ENCODE measurements around the genes DNALI1, RSPO1 and NDUFS5.

GRCh38 chr1:37540185-37541085 is 13.7 kb downstream of the SNIP1 start:
- PRO-cap, 4 experiments: no peak in any of the 4 experiments
- RAMPAGE, long total RNA, 4 experiments: no peak in any of the 4 experiments

DNA sequence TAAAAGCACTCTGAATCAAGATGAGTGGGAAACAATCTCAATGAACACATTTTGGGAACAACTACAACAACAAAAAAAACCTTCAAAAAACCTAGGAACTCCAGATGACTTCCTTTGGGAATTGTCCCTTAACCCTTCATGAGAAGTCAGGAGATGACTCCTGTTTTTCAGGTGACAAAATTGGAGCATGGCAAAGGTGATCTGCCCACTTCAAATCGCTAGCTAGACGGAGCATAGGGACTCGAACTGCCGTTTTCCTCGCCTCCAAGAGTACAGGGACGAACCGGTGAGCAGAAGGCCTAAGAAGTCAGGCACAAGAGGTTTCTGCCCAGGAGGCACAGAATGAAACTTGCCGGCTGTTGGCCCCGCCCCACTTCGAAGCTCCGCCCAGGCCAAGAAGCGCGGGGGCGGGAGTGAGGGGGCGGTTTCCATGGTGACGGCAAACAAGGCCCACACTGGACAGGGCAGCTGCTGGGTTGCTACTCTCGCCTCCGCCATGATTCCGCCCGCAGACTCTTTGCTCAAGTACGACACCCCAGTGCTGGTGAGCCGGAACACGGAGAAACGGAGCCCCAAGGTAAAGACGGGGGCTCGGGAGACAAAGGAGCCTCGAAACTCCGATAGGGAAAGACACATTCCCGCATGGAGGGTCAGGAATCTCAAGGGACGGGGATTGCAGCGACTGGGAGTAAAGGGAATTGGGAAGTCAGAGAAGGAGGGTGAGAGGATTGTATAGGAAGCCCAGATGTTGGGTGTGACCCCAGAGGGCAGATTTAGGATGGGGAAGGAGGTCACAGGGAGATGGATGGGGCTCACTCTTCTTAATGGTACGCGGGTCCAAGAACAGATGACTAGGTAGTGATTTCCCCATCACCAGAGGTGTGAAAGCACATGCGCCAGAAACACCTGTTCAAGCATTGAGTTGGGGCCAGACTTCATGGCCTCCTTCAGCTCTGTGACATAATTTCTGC is at the start of gene DNALI1:
Gene DNALI1 (plus strand): TSS at position 442 of the 971 bp plus-strand sequence.
- PRO-cap, 4 experiments: peak in 4 of 4 experiments; most common plus-strand start position 482 of the sequence (in 4); most common minus-strand start position 315 of the sequence (in 1)
- RAMPAGE, long total RNA, 4 experiments: start-site peak on the plus strand in 3 of 4 experiments, centred at positions 452 to 473 of the sequence, 12 to 37 reads per replicate

- PRO-cap, 4 experiments: no peak in any of the 4 experiments
- RAMPAGE, long total RNA, 4 experiments: no peak in any of the 4 experiments
These were observed at the start of gene RSPO1 for GRCh38 chr1:37634504-37635155. TSS of gene RSPO1 (minus strand) at chr1:37634892.

DNA sequence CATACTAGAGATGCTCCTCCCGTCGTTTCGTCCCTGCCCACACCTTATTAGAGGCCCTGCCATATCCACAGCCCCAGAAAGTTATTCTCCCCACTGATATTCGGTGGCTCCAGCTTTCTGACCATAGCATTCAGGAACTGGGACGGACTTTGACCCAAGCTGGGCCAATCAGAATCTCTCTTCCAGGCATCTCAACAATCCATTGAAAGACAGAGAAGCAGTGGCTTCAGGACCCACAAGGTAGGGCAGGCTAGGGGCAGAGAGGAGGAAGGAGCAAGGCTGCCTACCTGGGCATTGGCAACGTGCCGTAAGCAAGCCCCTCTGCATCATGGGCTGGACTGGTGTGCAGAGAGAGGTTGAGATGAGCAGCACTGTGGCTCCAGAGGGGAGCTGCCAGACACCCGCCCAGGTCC is 32.5 kb downstream of the EPHA10 start:
- PRO-cap, 4 experiments: no peak in any of the 4 experiments
- RAMPAGE, long total RNA, 4 experiments: no peak in any of the 4 experiments

DNA sequence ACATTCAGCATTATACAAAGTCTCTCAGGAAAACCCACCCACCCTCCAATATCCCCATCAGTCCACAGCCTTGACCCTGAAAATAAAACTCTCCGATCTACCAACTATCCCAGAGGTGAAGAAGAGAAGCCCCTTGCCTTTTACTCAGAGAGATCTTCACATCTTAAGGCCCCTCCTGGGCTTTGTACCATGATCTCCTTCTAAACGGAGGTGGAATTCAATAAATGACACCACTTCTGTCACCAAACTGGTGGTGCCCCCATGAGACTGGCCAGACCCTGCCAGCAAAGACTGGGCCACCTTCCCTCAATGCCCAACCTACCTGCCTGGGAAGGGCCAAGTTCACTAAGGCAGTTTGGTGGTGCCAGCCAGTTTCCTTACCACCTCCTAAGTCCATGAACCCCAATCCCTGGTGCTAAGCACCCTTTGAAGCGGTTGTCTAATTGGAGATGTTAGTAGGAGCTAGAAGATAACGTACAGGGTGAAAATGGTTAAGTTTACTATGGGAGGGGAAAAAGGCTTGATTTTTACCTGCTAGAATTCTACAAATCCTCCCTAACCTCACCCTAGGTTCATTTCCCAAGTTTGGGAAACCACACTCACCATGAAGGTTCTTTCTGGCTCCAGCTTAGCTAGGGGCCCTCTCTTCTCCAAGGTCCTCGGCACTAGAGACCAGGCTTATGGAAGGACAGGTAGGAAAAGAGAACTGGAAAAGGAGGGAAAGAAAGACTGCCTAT is 3.8 kb upstream of the YRDC start:
- PRO-cap, 4 experiments: no peak in any of the 4 experiments
- RAMPAGE, long total RNA, 4 experiments: no peak in any of the 4 experiments

DNA sequence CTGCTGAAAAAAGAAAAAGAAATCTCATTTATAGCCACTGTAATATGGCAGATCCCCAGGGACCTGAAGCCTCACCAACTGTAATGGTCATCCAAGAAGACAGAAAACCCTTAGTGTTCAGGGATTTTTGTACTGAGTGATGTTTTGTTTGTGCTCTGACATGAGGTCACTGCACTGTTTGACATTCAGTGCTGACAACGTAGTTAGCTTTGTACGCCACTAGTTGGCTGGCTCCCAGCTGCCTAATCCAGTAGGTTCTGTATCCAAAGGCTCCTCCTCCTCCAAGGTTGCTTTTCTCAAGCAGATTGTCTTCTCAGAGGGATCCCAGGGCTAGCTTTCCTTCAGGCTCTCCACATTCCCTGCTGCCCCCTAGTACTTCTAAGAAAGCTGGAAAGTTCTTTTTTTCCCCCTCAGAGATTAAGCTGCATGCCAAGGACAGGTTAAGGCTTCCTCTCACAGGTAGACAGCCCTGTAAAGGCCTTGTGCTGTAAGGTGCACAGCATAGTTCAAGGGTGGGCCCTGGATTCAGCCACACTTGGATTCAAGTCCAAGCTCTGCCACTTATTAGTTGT is 9.6 kb upstream of the YRDC start:
- PRO-cap, 4 experiments: no peak in any of the 4 experiments
- RAMPAGE, long total RNA, 4 experiments: no peak in any of the 4 experiments

DNA sequence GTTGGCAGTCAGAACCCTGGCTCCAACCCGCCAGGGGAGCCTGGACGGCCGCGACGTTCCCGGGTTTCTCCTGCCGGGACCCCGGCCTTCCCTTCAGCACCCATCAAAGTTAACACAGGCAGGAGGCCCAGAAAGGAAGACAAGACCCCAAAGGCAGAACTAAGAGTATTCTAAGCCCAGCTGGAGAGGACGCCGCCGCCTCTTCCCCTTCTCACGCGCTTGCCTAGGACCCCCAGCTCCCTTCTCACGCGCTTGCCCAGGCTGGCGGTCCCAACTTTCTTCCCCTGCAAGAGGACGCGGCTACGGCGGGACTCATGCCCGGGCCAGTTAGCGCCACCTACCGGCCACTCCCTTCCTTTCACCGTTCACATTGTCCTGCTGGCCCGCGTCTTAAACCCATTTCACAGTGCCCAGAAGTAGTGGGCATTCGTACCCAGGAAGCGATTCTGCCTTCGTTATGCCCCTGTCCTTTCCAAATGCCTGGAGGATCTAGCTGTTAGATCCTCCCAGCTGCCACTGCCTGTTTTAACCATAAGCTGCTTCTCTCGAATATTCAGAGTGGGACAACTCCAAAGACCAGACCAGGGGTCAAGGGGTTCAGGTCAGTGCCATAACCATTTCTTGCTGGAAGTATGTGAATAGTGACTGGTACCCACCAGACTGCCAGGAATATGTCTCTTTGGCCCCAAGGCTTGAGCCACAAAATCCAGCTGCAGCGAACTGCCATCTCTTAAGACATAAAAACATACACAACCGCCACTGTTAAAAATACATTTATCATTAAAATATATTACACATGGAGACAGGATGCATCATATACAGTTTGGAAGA is 763 bp upstream of the MTF1 start:
- PRO-cap, 4 experiments: no peak in any of the 4 experiments
- RAMPAGE, long total RNA, 4 experiments: no peak in any of the 4 experiments

GRCh38 chr1:37908939-37909721 is 37.7 kb downstream of the INPP5B start:
- PRO-cap, 4 experiments: no peak in any of the 4 experiments
- RAMPAGE, long total RNA, 4 experiments: no peak in any of the 4 experiments

GRCh38 chr1:37931124-37932351 is 15.3 kb downstream of the INPP5B start:
- PRO-cap, 4 experiments: peak in 4 of 4 experiments; most common plus-strand start chr1:37931948 (in 2); most common minus-strand start chr1:37931739 (in 3)
- RAMPAGE, long total RNA, 4 experiments: start-site peak on the minus strand in 4 of 4 experiments, at chr1:37931710-37931744 at its widest, 126 to 1,363 reads per replicate

GRCh38 chr1:37947428-37947970 is 646 bp upstream of the INPP5B start:
- PRO-cap, 4 experiments: peak in 4 of 4 experiments; most common plus-strand start chr1:37947681 (in 1); most common minus-strand start chr1:37947545 (in 4)
- RAMPAGE, long total RNA, 4 experiments: no peak in any of the 4 experiments

DNA sequence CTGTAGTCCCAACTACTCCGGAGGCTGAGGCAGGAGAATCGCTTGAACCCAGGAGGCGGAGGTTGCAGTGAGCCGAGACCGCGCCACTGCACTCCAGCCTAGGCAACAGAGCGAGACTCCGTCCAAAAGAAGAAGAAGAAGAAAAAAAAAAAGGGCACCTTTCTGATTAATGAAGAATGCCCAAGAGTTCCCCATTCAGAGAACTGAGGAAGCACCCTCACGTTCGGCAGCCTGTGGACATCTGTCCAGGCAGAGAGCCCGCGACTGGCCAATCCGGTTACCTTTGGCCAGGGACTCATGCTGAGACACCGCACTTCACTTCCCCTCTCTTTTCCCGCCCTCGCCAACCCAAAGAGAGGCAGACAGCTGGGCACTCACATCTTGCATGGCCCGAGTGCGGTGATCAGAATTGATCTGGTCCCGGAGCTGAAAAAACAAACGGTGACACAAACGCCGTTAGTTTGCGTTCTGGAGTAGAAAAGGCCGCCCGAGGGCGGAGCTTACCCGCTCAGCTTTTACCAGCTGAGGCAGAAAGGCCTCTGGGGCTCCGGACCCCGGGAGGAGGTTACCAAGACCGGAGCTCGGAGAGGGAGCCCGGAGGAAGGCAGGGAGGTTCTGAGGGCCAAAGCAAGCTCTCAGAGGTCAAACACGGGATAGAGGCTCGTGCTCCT is 517 bp downstream of the SF3A3 start:
- PRO-cap, 4 experiments: peak in 4 of 4 experiments; most common plus-strand start position 430 of the sequence (in 3); most common minus-strand start position 243 of the sequence (in 3)
- RAMPAGE, long total RNA, 4 experiments: no peak in any of the 4 experiments

DNA sequence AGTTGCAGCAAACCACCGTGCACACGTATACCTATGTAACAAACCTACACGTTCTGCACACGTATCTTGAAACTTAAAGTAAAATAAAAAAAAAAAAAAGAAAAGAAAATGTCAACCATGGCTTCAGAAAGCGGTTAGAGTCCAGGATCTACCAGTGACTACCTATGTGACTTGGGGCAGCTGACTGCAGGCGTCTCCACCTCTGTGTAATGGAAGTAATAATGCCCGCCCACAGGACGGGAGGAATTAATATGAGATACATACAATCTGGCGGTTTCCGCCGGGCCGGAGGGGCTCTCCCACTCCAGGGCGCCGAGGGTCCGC is 5.8 kb upstream of the SF3A3 start:
- PRO-cap, 4 experiments: no peak in any of the 4 experiments
- RAMPAGE, long total RNA, 4 experiments: no peak in any of the 4 experiments

DNA sequence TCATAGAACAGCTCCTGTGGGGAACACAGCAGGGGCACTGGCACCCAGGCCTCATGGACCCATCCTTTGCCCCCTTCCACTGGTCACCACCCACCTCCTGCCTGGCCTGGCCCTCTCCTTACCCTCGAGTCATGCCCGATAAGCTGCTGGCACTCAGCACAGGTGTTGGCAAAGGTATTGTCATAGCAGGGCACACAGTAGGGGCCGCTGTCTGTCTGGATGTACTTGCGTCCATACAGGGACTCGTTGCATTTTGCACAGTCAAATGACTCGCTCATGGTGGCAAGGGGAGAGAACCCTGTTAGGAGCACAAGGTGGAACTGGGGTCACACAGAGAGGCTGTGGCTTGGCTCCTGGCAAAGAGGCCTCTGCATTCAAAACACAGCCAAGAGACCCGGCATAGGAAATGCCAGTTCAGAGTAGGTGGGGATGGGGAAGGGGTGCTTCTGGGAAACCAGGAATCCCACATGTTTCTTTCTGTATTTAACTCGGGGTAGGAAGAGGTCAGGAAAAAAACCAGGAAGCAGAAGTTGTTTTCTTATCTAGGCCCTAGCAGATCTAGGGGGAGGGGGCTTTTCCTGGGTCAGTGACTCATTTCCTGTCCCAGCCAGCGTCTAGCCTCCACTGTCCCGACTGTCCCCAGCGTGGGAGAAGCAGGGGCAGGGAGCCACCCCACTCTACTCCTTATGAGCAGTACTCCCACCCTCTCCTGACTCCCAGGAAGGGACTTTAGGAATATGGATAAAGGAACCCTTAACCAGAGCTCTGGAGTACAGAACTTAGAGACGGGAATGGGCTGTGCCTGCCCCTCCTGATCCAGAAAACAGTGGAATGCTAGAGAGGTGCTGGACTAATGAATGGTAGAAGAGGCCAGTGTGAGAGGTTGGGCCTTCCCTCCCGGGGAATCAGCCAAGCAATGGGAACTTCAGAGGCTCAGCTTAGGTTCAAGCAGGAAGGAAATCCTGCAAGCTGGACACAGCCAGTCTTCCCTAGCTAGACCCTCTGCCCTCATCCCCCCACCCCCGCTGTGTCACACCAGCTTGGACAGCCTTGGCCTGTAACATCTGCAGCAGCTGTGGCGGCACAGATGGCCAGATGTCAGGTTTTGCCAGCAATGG is 5.8 kb downstream of the FHL3 start:
- PRO-cap, 4 experiments: peak in 1 of 4 experiments; most common plus-strand start position 642 of the sequence (in 1)
- RAMPAGE, long total RNA, 4 experiments: no peak in any of the 4 experiments

- PRO-cap, 4 experiments: no peak in any of the 4 experiments
- RAMPAGE, long total RNA, 4 experiments: no peak in any of the 4 experiments
These were observed 4.5 kb downstream of the FHL3 start for GRCh38 chr1:38000818-38001123.

- PRO-cap, 4 experiments: no peak in any of the 4 experiments
- RAMPAGE, long total RNA, 4 experiments: no peak in any of the 4 experiments
These were observed 9.4 kb downstream of the UTP11 start for GRCh38 chr1:38021971-38022383.

GRCh38 chr1:38114225-38114708 is 67.7 kb upstream of the POU3F1 start:
- PRO-cap, 4 experiments: no peak in any of the 4 experiments
- RAMPAGE, long total RNA, 4 experiments: no peak in any of the 4 experiments

- PRO-cap, 4 experiments: peak in 4 of 4 experiments; most common plus-strand start chr1:39026371 (in 3); most common minus-strand start chr1:39026244 (in 2)
- RAMPAGE, long total RNA, 4 experiments: start-site peak on the plus strand in 4 of 4 experiments, at chr1:39026314-39026379 at its widest, 1,202 to 7,093 reads per replicate
These were observed at the start of gene NDUFS5 for GRCh38 chr1:39025978-39026608. TSS of gene NDUFS5 (plus strand) at chr1:39026350.

DNA sequence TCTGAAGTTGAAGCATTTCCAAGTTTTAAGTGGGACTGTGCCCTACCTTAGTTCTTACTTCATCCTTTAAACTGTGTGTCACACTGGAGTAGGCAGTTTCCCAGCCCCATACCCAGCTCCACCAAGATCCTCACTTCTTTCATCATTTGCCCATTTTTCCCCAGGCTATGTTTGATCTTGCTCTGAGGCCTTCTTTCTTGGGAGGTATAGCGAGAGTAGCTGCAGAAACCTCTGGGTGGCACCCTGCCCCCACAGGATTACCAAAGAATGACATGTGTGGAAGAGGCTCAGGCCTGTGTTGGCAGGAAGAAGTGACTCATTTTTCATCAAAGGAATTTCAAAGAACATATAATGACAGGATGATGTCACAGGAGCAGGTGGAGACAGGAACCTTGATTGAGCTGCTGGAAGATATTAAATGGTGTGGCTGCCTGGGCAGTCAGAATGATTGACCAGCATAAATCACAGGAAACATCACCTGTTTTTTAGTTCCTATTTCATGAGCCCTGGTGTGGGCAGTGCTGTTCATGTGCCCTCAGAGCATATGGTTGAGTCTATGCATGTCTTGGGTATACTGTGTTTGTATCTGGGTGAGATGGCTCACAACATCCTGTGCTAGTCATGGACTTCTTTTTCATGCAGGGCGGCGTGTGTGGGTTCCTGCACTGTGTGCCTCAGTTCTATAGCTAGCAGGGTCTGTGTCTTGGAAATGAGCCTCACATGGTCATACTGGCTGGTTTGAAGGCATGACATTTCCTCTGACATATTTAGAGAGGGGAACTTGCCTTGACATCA is 20.7 kb upstream of the MACF1 start:
- PRO-cap, 4 experiments: no peak in any of the 4 experiments
- RAMPAGE, long total RNA, 4 experiments: no peak in any of the 4 experiments

DNA sequence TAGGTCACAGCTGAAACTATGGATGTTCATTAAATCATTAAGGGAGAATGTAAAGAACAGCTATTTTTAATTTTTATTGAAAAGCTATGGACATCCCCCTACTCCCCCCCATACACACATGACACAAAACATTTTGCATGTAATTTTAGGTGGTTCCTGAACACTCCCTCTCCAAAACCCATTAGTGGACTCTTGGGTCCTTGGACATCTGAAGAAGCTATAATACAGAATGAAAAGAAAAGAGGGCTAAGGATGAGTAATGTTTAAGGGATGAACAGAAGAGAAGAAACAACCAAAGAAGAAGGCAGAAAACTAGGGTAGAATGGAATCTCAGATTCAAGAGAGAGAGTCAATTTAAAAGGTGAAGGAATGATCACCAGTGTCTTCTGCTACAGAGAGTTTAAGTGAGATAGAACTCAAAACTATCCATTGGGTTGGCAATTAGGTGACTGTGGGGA is 19.6 kb downstream of the MACF1 start:
- PRO-cap, 4 experiments: no peak in any of the 4 experiments
- RAMPAGE, long total RNA, 4 experiments: no peak in any of the 4 experiments

- PRO-cap, 4 experiments: no peak in any of the 4 experiments
- RAMPAGE, long total RNA, 4 experiments: no peak in any of the 4 experiments
These were observed 5.0 kb upstream of the BMP8A start for GRCh38 chr1:39486083-39487183.

Measured in spleen (tissue), 7 donors.